ENCODE measurements around a stretch of chr7.

DNA sequence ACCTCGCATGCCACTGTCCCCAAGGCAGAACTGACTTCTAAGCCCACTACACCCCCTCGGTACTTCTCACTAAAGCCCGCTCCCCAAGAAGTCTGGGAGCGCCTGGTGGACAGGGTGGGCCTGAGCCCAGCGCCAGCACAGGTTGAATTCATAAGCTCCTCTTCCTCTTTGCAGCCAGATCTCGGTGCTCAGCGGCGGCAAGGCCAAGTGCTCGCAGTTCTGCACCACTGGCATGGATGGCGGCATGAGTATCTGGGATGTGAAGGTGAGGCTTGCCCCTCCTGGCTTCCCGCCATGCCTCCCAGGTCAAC is 14.6 kb downstream of the PDAP1 start:
- RRBS, 2 experiments = no CpG with 5 or more reads among the region's 11 CpGs

DNA sequence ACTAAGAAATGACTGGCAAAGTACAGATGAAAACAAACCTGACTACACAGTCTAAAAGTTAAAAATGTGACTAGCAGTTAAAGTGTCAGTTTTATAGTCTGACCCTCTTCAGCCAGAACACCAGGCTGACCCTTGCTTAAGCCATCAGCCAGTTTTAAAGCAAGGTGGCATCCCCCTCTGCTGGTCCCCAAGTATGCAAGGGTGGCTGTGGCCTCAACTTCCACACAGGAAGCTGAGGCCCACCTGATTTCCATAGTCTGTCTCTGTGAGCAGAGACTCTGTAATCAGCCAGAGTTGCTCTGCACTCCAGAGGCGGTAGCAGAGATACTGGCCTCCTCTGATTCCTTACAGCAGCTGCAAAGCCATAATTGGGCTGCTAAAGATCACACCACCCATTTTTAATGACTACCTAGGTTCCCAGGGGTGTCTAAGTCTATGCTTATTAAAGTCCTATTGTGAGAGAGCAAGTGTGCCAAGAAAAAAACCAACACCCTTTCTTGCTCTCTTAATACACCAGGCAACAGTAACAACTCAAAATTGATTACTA is 1.9 kb downstream of the PDAP1 start:
- RRBS, 2 experiments = no CpG with 5 or more reads among the region's 1 CpG

DNA sequence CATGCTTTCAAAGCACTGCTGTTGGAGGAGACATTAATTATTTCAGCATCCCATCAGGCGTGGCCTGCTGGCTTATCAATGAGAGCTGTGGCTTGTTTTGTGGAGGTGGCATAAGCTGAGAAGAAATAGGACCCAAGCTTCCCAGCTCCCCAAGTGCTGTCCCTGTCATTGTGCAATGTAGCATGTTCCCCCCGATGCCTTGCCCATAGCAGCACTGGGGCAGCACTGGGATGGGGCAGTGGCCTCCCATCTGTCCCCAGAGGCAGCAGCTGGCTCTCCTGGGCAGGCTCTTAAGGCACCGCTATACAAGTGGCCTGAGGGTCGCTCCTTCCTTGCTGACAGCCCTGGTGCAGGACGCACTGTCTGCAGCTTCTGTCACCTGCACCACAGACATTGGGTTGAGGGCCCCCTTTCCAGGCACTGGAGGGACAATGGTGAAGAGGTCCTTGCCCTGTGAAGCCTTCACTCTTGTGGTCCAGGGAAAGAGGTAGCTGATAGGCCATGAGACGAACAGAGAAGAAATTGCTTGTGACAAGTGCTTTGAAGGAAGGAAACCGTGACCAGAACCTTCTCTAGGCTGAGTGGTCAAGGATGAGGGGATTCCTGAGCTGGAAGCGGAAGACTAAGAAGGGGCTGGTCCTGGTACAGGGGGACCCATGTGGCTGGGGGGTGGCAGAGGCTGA is 10.6 kb downstream of the CPSF4 start:
- RRBS, 2 experiments = no CpG with 5 or more reads among the region's 8 CpGs

GRCh38 chr7:99469233-99469927 is 3.3 kb upstream of the ZNF789 start:
- RRBS, 2 experiments = 82 to 89% methylated on average over 2 to 3 of the region's 28 CpGs

- RRBS, 2 experiments = no CpG with 5 or more reads among the region's 15 CpGs
Observed at GRCh38 chr7:99505851-99506572, 1.6 kb downstream of the ZKSCAN5 start.

DNA sequence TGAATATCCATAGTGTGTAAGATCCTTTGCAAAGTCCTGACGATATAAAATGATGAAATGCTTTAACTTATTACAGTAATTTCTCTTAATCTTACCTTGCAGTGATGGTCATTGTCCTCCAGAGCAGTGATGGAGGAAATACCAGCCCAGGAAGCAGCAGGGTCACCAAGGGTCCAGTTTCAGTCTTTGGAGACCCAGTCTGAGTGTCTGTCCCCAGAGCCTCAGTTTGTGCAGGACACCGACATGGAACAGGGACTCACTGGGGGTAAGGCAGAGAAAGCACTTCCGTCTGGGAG is 1.9 kb downstream of the ZNF655 start:
- RRBS, 2 experiments = no CpG with 5 or more reads among the region's 3 CpGs

DNA sequence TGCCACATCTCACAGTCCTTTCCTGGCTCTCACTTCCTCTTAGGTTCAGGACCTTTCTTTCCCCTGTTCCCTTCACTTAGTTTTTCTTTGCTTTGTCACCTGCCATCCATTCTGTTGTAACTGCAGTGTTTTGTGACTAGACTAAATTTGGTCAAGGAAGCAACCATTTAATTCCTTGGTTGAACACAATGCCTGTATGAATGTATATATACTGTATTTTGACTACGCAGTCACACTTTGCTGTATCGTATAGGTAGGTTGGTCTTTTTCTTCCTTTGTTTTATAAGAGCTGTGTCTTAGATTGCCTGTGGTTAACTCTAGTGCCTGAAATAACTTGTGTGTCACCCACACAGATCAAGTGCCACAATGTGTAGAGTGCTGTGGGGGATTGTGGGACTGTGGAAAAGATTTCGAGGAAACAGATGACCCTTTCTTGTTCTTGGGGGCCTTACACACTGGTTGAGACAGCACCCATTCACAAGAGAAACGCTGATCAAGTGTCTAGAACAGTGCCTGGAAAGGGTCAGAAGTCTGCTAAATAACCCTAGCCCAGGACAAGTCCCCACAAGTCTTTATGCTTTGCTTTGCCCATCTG is 2.7 kb downstream of the ZNF655 start:
- RRBS, 2 experiments = no CpG with 5 or more reads among the region's 4 CpGs

DNA sequence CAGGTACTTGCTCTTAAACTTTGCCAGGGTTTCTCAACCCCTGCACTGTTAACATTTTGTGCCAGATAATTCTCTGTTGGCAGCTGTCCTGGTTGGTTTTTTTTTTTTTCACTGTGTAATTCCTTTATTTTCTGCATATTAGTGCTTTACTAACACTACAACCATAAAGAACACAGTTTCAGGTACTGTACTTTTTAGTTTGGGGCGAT is 18.2 kb downstream of the ZSCAN25 start:
- RRBS, 2 experiments = no CpG with 5 or more reads among the region's 1 CpG

DNA sequence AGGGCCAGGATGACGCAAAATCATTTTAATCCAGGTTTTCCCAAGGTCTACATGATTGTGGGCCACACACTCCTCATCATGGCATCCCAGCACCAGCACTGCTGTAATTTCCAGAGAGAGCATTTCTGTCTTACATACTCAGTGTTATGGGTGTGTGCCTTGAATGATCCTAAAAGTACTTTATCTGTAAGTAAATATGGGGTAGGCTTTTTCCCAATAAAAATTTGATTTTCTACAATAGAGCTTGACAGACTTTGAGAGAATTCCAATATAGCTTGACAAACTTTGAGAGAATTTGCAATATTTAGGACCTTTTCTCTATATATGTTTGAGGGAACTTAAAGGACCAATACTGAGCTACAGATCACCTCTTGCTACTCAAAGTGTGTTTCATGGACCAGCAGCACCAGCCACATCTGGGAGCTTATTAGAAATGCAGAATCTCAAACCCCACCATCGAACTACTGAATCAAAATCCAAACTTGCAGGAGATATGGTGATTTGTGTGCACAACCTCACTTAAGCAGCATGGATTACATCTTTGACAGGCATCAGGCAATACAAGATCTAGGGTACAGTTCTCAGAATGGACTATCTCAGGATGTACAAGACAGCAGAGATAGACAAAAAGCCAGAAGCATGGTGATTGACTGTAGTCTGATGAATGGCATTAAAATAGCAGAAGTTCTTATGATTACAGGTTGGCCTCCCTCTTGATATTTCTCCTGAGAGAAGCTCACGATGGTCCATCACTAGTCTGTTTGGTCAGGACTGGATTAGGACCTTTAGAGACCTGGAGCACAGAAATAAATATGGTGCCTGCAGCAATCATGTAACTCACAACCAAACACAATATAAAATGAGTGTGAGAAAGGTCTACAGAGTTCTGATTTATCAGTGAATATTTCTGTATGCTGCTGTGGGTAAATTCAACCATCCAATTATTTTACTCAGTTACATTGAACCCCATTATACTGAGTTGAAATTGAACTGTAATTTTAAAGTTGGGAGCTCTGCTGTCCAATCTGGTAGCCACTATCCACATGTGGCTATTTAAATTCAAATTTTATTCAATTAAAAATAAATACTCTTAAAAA is 18.6 kb downstream of the CYP3A5 start:
- RRBS, 2 experiments = no CpG with 5 or more reads among the region's 3 CpGs

DNA sequence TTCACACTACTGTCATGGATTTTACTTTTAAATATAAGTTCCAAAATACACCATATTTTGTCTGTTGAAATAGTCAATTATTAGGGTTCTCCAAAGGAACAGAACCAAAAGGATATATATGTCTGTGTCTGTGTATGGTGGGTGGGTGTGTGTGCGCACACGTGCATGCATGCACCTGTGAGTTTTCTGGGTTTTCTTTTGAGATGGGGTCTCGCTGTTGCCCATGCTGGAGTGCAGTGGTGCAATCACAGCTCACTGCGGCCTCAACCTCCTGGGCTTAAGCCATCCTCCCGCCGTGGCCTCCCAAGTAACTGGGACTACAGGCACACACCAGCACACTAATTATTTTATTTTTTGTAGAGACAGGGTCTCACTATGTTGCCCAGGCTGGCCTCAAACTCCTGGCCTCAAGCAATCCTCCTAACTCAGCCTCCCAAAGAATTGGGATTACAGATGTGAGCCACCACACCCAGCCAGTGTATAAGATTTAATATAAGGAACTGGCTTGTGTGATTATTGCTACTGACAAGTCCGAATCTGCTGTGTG is 19.6 kb downstream of the TRIM4 start:
- RRBS, 2 experiments = no CpG with 5 or more reads among the region's 7 CpGs

DNA sequence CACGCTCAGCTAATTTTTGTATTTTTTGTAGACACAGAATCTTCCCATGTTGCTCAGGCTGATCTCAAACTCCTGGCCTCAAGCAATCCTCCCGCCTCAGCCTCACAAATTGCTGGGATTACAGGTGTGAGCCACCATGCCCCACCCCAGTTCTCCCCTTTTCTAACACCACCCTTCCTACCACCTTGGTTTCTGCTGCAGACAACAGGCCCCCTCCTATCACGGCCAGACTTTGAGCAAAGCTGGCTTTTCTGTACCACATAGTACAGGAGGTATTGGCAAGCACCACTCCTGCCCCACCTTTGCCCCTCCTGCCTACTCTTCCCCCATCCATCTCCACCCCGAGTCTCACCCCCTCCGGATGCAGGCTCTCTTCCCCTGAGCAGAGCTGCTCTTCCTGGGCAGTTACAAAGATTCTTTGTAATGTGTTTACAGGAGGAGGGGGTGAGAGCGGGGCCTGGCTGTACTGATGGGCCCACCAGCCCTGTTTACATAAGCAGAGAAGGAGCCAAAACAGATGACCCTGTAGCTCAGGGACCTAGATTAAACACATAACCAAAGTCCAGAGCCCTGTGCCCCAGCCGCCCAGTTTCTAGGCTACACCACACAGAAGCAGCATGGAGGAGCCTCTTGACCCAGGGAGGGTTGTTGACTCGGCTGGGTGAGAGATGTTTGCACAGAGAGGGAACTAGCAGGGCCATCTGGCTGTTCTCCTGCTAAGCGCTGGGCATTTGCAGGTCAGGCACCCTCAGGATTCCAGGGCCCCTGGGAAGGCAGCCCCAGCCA is 11.7 kb upstream of the ZKSCAN1 start:
- RRBS, 2 experiments = no CpG with 5 or more reads among the region's 9 CpGs

DNA sequence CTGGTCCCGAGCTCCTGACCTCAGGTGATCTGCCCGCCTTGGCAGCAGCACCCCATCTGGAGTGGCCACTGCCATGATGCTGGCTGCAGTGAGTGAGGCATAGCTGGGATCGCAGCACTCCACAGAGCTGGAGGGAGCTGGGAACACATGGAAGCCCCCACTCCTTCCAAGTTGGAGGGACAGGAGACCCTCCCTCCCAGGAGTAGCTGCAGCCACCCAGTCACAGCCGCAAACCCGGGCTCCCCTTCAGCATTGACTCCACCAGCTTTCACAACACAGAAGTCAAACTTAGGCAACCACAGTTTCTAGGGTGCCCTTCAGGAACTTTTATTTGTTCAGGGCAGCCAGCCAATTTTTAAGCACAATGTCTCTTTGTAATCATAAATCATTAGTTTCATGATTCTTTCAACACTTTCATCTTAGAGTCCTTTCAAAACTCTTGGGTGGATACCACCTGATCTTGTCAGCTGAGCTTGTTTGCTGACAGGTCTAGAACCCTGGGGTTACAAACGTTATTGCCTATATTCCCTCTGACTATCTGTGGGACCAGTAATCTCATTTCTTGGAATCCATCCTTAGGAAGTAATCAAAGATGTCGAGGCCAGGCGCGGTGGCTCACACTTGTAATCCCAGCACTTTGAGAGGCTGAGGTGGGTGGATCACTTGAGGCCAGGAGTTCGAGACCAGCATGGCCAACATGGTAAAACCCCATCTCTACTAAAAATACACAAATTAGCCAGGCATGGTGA is 2.7 kb upstream of the ZKSCAN1 start:
- RRBS, 2 experiments = no CpG with 5 or more reads among the region's 10 CpGs

GRCh38 chr7:100015744-100016618 is 585 bp downstream of the ZKSCAN1 start:
- RRBS, 2 experiments = 0 to 3% methylated on average over 9 to 16 of the region's 46 CpGs

GRCh38 chr7:100089472-100090252 is 893 bp downstream of the COPS6 start:
- RRBS, 2 experiments = no CpG with 5 or more reads among the region's 10 CpGs

DNA sequence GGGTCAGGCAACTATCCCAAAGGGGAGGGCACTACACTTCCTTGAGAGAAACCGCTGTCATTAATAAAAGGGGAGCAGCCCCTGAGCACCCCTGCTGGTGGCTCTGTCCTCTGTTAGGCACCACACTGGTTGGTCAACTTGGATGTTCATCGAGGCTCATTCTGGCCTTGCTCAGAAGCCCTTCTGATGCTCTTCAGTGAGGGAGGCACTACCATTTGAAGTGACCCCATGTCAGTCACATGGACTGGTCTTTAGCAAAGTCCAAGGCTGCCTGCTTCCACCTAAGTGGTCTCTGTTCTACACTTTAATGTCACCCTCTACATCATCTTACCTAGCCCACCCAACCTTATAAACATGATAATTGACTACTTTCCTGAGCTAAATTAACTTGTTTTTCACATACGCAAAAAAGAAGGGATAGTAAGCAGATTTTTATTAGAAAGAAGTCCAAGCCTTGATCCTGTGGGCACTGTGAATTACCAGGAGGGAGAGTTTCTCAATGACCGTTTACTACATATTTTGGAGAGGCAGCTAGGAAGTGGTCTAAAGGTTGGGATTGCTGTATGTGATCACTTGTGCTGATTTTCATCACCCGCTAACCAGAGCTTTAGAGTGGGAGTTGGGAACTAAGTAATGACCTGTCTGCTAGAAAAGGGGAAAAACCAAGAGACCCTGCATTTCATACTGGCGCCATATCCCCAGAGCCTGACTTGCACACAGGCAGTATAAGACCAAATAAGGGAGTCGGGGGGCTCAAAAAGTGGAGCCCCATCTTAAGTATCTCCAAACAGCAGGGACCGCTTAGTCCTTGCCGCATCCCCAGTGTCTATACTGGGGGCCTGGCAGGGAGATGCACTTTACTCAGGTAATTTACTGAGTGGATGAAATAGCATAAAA is 3.3 kb downstream of the COPS6 start:
- RRBS, 2 experiments = no CpG with 5 or more reads among the region's 9 CpGs

DNA sequence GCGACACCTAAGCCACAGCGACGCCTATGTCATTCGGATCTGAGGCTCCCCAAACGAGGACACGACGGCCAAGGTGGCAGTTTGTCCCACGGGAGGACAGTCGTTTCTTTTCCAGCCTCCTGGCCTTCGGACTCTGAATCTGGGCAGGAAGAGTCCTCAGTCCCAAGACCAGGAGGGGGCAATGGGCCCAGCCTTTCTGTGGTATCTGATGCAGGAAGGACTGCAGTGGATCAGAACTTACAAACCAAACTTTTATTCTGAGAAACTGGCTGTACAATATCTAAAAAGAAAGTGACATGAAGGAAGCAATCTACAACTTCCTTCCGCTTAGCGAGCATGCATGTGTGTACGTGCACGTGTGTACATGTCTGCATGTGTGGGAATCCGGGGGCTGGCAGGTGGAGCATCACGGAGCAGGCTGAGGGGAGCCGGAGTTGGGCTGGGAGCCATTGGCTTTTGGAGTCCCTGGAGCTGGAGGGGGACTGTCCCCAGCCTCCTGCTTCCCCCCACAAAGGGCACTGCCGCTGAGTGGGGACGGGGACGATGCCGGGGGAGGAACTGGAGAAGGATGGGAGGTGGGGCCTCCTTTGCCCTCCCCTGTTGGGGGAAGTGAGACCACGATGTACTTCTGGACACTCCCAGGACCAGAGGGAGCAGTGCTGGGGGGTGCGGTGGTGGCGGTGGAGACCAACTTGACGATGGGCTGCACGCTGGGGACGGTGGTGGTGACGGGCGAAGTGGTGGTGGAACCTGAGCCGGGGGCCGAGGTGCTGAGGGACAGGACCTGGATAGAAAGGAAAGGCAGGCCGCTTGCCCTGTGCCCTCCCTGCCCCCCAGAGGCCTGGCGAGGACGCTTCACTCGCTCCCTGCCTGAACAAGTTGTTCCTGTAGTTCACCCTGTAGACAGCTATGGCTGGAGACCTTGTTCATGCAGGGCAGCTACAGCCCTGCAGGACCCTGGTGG is 5.7 kb downstream of the AP4M1 start:
- RRBS, 2 experiments = 95 to 96% methylated on average over 3 of the region's 35 CpGs

DNA sequence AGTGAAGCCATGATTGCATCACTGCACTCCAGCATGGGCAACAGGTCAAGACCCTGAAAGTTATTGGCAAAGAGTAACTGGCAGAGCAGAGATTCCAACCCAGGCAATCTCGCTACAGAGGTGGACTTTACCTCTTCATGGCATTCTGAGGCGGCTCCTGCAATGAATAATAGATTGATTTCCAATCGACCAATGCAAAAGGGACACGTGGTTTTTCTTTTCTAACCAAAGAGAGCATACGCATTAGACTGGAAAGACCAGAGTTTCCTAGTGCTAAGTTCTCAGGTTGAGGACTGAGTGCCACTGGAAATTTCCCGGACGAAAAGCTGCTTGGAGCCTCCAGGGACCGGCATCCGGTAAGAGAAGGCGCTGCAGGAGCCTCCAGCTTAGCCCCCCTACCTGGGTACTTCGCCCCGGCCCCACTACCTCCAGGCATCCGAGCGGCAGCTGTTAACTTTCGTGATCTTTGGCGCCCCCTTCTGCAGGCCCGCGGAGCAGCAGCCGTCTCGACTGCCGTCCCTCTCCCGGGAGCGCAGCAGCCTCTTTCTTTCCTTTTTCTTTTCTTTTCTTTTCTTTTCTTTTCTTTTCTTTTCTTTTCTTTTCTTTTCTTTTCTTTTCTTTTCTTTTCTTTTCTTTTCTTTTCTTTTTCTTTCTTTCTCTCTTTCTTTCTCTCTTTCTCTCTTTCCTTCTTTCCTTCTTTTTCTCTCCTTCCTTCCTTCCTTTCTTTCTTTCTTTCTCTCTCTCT is 4.1 kb downstream of the MBLAC1 start:
- RRBS, 2 experiments = 3% methylated on average over 6 to 10 of the region's 23 CpGs

DNA sequence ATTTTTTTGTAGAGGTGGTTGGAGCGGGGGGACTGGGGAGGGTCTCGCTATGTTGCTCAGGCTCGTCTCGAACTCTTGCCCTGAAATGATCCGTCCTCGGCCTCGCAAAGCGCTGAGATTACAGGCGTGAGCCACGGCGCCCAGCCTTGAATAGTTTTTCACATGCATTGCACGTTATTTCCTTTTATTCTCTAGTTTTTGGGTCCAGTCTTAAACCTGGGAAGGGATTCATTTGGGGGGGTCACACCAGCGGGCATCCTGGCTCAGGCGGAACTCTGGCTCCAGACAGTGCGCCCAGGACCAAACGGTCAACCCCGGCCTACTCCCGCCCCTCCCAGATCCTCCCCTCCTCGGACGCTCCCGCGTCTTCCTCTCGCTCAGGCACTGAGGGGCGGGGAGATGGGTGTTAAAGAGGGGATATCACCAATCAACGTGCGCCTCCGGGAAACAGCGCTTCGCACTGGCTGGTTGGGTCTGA is 339 bp upstream of the LAMTOR4 start:
- RRBS, 2 experiments = no CpG with 5 or more reads among the region's 29 CpGs

DNA sequence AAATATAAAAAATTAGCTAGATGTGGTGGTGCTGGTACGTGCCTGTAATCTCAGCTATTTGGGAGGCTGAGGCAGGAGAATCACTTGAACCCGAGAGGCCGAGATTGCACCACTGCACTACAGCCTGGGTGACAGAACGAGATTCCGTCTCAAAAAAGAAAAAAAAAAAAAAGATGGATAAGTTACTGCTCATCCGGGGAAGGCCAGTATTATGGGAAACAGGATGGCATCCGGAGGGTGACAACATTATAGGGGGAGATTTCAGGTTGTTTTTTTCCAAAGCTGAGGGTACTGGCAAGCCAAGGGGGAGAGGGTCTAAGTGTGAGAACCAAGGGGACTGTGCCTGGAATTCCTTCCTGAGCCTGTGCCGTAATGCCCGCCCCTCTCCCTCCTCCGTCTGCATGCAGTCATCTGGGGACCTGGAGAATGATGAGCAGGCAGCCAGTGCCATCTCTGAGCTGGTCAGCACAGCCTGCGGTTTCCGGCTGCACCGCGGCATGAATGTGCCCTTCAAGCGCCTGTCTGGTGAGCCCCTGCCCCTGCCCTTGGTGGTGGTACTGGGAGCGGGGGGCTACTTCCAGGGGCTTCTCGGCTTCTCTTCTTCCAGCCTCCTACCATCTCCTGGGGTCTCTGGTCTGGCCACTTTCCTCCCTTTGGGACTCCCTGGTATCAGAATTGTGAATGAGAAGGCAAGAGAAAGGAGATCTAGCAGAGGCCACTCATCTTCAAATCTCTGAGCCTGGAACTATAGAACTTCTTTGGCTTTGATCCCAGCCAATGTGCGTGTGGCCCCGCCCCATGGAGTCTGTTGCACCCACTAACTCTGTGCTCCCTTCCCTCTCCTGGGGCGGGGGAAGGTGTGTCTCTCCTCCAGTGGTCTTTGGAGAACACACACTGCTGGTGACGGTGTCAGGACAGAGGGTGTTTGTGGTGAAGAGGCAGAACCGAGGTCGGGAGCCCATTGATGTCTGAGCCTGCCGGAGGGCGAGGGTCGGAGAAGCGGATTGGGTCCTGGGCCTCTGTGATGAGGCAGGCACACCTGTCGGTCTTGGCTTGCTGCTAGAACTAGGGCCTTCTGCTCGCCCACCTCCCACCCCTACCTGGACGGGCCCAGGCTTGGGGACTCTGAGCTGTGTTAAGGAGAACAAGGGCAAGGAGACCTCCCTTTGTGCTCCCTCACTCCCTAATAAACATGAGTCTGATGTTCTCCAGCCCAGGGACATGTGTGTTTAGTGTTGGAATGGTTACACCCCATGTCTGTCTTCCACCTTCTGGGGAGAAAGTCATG is 4.7 kb downstream of the LAMTOR4 start:
- RRBS, 2 experiments = no CpG with 5 or more reads among the region's 30 CpGs

DNA sequence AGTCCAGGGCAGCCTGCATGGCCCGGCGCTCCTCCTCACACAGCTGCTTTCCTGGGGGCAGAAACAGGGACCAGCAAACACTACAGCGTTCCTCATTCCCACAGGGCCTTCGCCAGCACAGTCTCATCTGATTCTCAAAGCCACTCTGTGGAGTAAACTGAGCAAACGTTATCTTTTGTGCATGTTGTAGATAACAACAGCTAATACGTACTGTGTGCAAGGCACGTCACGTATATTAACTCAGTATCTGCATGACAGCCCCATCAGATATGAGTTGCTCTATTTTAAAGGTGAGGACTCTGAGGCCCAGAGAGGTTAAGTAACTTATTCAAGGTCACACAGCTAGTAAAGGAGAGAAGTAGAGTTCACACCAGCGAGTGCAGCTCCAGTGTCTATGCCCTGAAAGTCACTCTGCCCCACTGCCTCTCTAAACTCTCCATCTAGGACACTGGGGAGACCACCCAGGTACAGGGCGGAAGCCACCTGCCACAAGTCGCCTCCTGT is 2.7 kb downstream of the TRAPPC14 start:
- RRBS, 2 experiments = 94 to 96% methylated on average over 1 of the region's 11 CpGs

All from NT2/D1 (cell line).